SK-N-MC (cell line): ENCODE measurements around a stretch of chrX.

GRCh38 chrX:39477489-39478262, 620.1 kb downstream of the BCOR start:
- RRBS, result no CpG with 5 or more reads among the region's 24 CpGs

DNA sequence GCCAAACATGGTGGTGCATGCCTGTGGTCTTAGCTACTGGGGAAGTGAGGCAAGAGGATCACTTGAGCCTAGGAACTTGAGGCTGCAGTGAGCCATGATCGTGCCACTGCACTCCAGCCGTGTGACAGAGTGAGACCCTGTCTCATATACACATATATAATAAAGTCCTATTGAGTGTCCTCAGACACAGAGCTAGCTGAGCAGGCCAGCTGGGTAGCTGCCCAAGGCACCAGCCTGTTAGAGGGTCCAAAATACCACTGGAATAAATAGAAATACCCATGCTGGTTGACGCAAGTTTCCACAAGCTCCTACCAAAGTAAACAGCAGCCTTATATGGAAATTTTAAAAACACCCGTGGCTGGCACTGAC, 348.7 kb downstream of the BCOR start:
- RRBS, result no CpG with 5 or more reads among the region's 4 CpGs

GRCh38 chrX:39773870-39775063, 323.5 kb downstream of the BCOR start:
- RRBS, result no CpG with 5 or more reads among the region's 22 CpGs

DNA sequence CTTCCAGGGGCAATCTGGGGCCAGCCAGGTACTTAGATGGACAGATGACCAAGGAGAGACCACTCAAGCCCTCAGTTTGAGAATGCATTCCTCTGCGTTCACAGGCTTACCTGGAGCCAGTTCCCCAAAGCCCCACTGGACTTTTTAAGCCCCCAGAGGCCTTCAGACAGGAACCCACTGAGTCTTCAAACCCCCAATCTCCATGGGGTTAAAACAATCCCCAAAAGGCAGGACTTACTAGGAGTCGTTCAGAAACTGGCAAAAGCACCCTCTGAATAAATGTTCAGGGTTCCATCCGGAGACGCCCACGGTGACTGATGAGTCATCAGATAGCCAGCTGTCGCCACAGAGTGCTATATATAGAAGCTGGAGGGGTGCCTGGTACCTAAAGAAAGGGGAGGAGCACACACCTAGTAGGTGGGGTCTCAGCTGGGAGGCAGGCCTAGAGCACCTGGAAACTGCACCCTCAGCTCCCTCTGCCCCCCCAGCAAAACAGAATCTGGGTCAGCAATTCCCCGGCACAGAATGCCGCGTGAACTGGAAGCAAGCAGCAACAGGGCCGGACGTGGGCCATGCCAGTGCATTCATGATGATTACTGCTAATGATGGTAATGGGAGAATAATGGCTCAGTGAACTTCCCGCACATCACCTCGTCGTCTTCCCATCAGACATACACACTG, 242.1 kb downstream of the BCOR start:
- RRBS, result 69% methylated on average over 3 of the region's 14 CpGs

GRCh38 chrX:40005160-40005938, 92.4 kb downstream of the BCOR start:
- RRBS, result 43% methylated on average over 42 of the region's 72 CpGs

- RRBS, result 57% methylated on average over 8 of the region's 30 CpGs
Observed at GRCh38 chrX:40009530-40009842, 88.3 kb downstream of the BCOR start.

DNA sequence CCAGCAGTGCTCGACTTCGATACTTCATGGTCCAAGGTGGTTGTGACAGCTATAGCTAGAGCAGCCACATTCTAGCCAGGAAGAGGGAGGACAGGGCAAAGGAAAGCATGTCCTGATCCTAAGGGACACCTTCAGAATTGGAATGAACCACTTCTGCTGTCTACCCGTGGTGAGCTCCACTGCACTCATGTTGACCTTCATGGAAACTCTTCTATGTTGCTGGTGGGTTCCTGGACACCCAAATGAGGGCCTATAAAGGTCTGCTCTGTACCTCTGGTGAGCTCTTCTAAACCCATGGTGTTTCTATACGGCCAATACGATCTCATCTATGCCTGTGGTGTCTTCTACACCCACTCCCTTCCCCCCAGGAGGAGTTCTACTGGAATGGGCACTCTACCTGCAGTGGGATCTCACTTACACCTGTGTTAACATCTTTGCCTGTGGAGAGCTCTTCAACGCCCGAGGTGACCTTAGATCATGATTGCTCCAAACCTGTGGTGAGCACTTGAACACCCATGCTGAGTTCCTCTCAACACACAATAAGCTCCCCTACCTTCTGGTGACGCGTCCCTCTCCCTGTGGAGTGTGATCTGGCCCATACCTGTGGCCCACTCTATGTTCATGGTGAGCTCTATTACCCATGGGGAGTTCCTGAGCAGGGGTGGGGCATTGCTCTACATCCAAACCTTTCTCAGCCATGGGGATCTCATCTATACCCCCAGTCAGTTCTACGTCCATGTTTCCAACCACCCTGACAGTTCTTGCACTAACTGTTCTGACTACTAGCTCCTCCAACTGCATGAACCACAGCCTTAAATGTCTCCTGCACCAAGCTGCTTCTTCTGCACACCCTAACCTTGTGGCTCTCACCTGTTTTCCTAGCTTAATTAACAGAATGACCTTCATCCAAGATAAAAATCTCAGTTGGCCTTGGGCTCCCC, 48.6 kb downstream of the BCOR start:
- RRBS, result no CpG with 5 or more reads among the region's 10 CpGs

- RRBS, result 45% methylated on average over 37 of the region's 67 CpGs
Observed at GRCh38 chrX:40090055-40090910, 7.5 kb downstream of the BCOR start.

- RRBS, result 16% methylated on average over 11 of the region's 26 CpGs
Observed at GRCh38 chrX:40095589-40095905, 2.2 kb downstream of the BCOR start.

GRCh38 chrX:40105175-40105604, 7.4 kb upstream of the BCOR start:
- RRBS, result 2% methylated on average over 19 of the region's 51 CpGs

DNA sequence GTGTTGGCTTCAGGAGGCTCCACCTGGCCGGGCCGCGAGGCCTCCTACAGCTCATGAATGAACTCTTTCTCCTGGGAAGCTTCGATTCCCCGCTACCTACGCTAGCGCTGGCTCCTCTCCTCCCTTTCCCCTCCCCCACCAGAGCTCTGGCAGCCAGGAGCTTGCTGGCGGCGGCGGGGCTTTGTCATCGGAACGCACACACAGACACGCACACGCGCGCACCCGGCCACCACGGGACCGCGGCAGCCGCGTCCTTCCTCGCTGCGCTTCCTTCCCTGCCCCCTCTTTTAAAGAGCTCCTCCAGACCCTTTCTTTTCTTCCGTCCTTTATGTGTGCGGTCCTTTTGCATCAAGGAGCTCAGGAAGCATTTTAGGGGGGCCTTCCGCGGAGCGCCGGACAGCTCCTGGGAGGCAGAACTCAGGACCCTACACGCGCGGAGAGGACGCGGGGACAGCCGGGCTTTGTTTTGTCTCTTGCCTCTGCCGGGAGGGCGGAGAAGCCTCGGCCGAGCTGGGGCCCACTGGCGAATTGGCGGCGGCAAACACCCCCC, 70.2 kb upstream of the BCOR start:
- RRBS, result 73% methylated on average over 11 of the region's 43 CpGs

DNA sequence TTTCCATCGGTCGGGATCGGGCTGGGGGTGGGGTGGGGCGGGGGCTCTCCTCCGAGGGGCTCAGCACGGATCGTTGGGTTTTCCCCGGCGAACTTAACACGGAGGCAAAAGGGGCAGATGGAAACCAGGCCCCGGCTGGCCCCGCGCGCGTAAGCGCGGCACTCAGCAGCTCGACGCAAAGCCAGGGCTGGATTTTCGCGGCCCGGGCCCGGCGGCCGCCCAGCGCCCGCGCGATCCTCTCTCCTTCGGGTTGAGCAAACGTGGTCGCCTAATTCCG, 77.3 kb upstream of the BCOR start:
- RRBS, result 52% methylated on average over 26 of the region's 33 CpGs

GRCh38 chrX:40179350-40179658, 81.5 kb upstream of the BCOR start:
- RRBS, result no CpG with 5 or more reads among the region's 6 CpGs

DNA sequence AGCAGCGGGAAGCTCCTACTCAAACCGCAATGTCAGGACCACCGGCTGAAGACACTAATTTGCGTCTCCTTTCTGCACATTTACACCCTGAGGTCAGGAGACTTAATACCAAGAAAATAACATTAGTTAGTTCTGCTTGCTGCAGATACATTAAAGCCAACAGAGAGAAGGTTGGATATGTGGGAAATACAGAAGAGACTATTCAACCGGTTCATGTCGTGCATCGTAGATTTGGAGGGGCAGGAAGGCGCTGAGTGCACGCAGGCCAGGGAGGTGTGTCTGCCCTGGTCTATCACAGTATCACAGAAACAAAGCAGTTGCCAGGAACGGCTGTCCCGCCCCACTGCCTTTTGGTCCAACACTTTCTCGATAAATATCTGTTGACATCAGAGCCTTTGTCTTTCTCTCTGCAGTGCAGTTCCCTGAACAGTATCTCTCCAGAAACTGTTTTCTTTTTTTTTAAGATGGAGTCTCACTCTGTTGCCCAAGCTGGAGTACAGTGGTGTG, 151.0 kb upstream of the BCOR start:
- RRBS, result no CpG with 5 or more reads among the region's 12 CpGs

- RRBS, result no CpG with 5 or more reads among the region's 8 CpGs
Observed at GRCh38 chrX:40669161-40669995, 22.0 kb upstream of the CXorf38 start.

DNA sequence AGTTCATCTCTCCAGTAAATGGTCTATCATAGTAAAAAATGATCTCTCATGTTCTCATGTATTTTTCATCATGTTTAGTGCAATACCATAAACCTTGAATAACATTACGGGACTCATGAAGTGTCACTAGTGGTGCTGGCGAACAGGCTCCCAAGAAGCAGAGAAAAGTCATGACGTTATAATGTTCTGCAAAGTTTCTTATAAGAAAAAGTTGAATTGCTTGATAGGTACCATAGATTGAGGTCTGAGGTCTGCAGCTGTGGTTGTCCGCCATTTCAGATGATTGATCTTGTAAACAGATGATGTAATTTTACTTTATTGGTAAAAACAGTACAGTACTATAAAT, 28.8 kb downstream of the USP9X start:
- RRBS, result no CpG with 5 or more reads among the region's 4 CpGs

GRCh38 chrX:41159025-41159534, 73.8 kb downstream of the USP9X start:
- RRBS, result no CpG with 5 or more reads among the region's 1 CpG

DNA sequence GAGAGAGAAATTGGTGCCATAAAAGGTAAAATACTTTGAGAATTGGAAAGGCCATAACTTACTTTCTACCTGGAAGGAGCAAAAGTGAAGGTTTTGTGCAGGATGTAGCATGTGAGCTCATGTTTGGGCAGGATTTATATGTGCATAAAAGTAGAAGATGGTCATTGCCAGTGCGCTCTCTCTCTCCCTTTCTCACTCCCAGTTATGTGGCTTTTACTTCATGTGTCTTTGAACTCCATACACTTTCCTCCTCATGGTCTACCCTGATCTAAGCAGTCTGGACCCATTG, 106.5 kb downstream of the USP9X start:
- RRBS, result no CpG with 5 or more reads among the region's 1 CpG

- RRBS, result no CpG with 5 or more reads among the region's 3 CpGs
Observed at GRCh38 chrX:41201200-41201627, 116.0 kb downstream of the USP9X start.

GRCh38 chrX:41221265-41222360, 112.3 kb upstream of the DDX3X start:
- RRBS, result no CpG with 5 or more reads among the region's 6 CpGs